Colic lymph node (tissue), 1 donor: ENCODE measurements around a stretch of chr12.

DNA sequence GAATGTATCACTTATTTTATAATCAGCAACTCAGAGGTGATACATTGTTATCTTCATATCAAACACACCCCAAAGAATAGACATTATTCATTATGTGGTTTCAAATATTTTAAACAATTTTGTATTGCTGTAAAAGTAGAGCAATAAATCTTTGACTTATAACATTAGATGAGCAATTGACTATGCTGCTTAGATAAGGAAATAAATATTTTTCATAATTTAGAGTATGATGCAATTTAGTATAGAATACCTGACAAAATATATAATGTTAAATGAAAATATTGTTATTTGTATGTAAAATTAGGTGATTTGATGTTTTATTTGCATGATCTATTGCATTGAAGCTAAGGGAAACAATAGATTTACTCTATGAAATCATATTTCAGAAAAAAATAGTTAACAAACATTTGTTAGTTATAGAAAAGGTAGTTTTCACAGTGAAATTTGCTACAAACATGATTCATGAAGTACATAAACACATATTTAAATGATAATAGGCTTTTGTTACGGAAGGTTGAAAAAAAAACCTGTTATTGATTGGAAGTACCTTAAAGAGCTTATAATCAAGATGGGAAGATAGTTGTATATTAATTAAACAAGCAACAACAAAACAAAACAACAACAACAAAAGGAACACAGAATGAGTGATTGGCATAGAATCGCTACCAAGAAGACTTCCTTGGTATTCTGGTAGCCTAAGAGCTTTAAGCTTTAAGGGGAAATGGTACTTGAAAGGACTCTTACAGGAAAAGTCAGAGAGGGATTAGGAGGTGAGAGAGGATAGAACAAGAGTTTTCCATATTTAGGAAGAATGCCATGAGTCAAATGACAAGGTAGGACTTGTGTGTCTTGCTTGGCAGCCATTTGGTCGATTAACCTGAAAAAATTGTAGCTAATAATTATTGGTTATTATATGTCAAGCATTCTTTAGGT, 14.8 kb downstream of the PDZRN4 start:
- PRO-cap = no peak

DNA sequence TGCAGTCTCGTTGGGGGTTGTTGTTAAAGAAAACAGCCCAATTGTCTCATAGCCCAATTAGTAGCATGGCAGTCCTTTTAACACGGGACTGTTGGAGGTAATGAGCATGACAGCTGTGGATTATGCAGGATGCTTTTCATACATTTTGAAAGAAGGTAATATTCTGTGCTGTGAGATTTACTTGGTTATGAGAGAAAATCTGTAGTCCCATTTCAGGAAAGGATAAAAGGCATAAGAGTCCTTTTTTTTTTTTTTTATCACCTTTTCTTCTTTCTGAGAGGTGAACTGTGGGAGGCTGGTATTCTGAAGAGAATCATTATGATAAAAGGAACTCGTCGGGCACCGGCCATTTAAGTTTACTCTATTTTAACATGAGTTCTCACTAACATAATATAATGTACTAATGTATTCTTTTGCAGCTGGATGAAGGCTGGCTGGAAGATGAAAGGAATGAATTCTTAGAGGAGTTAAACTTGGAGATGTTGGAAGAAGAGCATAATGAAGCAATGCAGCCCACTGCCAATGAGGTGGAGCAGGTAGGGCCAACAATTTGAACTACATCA, 379.3 kb downstream of the PDZRN4 start:
- PRO-cap = no peak

DNA sequence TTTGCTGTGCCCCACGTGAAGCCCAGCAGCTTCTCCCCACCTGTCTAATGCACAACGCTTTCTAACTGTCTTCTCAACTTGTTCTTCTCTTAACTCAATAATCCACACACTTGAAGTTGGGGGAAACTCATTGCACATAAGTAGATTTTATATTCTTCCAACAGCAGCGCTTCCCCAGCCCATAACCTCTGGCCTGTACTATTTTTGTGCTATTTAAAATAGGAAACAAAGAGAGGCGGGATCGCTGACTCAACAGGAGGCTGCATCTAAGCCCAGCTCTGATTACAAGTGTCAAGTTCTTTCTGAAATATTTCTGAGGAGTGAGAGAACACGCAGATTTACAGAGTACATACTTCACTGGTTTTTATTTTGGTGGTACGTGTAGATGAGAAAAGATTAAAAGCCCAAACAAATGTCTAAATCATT, 226.6 kb downstream of the GXYLT1 start:
- PRO-cap = no peak

GRCh38 chr12:42235469-42236052, 2.5 kb downstream of the YAF2 start:
- PRO-cap = no peak

GRCh38 chr12:42734443-42734780, 144.9 kb upstream of the PRICKLE1 start:
- PRO-cap = no peak

- PRO-cap = no peak
These were observed 279.7 kb downstream of the ADAMTS20 start for GRCh38 chr12:43272258-43272819.

DNA sequence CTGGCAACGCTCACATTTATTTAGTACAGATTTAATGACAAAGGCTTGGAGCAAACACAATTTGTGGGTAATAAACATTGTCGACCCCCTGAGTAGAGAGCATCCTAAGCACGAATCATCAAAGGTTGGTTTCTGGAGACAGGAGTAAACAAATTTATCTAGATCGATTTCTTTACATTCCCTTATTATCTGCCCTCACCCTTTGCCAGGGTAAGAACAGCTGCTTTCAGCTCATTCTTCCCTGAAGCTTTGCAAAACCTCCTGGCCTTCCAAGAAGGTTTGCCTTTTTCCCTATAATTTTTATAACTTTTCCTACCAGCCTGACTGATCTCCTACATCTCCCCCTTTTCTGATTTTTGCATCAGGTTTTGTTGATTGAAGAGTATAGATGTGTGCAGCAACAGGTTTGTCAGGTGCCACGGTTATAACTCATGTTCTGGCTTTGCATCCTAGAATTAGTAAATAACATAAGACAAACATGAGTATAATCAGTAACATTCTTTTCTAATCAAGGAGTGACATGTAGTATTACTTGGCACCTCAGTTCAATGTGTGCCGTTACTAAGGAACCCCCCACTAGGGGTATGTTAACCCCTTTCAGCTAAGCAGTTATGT, 140.6 kb downstream of the TMEM117 start:
- PRO-cap = no peak

- PRO-cap = no peak
These were observed 74.2 kb downstream of the ANO6 start for GRCh38 chr12:45289956-45290706.

GRCh38 chr12:45725583-45726377, 3.7 kb upstream of the ARID2 start:
- PRO-cap = unidirectional peak, plus-strand start at chr12:45726124

DNA sequence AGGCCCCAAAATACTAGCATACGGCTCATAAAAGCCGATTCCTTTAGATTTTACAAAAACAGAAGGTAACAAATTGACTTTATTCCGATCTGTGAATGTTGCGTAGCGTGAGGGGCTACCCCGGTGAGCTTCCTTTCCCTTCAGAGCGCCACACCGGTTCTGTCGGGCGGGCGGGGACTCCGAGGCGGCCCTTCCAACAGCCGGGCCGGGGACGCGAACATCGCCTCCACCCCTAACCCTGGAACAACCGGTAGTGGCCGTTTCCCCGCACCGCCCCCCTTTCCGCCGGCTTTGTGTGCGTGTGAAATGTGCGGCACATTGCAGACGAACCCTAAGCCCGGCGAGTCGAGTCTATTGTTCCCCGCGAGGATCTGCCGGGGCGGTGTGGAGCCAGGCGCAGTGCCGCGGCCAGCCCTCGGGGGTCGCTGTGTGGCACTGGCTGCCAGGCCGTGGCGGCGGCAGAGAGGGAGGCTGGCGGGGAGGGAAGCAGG, 857 bp upstream of the ARID2 start:
- PRO-cap = bidirectional peak, plus-strand start at position 82 of the sequence, minus-strand start at position 161 of the sequence; bidirectional peak, plus-strand start at position 461 of the sequence, minus-strand start at position 373 of the sequence

GRCh38 chr12:45988268-45988656, 2.1 kb downstream of the SCAF11 start:
- PRO-cap = no peak

DNA sequence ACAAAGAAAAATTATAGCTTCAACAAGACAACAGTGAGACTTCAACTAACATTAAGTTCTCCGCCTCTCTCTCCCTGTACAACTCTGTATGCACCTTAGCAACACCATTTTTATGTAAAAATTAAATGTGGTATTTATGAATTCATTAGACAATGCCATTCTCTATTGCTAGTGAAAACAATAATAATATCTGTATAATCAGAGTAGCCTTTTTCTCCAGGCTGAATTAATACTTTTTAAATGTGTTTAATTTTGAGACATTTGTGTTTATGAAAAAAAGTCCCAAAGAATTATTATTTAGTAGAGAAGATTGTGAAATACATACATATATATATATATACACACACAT, 68.8 kb downstream of the SLC38A1 start:
- PRO-cap = no peak

DNA sequence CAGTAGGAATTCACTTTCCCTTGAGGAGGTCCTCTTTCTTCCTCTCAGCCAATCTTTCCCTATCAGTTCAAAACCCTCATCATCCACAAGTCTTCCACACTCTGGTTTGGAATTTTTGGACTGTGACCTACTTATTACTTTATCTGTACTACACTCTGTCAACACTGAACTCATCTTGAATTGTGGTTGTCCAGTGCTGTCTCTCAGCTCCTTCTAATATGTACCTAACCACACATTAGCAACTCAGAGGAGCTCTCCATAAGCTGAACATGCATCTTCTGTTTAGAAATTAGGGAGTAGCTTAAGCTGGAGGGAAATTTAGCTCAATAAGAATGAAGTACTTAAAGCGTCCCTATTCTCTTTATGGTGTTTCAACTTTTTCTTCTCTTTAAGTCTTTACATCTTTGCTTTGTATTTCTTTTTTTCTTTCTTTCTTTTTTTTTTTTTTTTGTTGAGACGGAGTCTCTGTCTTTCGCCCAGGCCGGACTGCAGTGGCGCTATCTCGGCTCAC, 34.8 kb downstream of the SLC38A1 start:
- PRO-cap = no peak

GRCh38 chr12:46264610-46265264, 4.1 kb downstream of the SLC38A1 start:
- PRO-cap = no peak

DNA sequence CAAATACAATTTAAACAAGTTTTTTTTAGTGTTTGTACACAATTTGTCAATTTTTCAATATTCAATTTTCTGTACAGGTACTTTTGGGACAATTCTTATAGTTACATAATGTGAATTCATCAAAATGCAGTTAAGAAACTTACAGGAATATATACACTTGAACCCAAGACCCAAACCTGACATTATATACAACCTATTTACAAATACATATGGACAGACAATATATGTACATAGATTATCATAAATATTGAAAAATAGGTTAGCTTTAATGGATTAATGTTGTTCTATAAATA, 14.1 kb downstream of the SLC38A2 start:
- PRO-cap = no peak

DNA sequence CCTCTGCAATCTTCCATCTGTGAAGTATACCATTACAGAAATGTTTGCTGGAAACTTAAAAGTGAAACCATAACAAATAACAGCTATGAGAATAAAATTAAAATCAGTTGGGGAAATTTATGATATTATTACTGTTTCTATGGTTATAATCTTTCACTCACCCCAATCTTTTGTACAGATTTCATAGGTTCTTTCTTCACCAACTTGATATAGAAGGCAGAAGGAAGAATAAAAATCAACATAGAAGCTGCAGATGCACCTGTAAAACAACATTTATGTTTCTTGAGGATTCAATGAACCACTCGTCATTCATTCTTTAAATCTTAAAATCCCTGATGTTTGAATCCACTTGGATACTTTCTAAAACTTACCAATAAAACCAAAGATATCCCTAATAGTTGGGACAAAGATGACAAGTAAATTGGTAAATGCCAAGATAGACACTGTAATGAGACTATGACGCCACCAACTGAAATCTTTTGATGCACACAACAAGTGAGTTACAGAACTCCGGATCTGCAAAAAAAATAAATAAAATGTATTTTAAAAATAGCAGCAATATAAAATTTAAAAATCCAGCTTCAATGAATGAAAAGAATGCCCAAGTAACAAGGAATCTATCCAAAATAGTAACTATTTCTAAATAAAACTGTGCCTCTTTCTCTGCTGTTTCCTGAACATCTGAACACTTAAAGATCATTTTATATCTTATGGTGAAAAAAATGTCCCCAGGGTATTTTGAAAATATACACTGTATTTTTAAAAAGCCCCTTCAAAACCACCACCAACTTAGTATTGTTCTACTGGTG, 10.2 kb downstream of the SLC38A2 start:
- PRO-cap = no peak

DNA sequence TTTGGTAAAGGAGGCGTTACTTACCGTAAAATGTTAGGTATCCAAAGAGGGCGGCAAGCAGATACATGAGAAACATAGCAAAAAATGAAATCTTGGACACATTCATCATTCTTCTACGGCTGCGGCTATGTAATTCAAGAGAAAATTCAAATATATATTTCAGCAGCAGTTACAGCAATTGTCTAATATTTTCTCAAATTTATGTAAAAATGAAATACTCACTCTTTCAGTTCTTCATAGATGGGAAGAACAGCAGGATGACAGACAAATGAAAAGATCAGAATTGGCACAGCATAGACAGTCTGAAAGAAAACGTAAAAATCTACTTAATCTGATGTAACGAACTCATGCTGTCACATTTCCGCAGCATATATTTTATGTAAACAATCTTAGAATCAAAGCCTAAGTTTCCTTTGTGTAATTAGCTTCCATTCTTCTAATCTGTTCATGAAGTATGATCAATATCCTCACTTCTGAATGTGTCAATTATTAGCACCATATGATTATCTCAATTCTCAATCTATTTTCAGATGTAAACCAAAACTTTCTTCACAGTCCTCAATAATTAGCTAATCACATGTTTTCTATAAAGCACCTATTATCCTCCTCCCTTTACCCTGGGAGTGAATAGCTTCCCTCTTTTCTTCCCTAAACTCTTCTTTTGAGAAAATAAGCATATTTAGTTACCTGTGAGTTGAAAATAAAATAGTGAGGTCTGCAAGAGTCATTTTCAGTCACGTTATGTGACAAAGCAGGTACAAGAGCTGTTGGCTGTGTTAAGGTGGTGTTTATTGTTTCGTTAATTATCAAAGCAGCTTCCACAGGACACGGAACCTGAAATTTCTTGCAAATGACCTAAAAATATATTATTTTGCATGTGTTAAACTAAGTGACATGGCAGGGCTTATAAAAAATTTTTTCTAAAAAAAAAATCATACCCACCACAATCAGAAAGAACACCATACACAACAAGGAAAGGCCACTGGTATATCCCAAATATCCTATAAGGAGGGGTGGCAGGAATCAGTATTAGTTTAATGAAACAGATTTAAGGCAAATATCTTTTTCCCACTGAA, 8.5 kb downstream of the SLC38A2 start:
- PRO-cap = no peak

GRCh38 chr12:46366770-46367258, 5.8 kb downstream of the SLC38A2 start:
- PRO-cap = no peak

GRCh38 chr12:46367676-46368027, 4.9 kb downstream of the SLC38A2 start:
- PRO-cap = no peak

GRCh38 chr12:46370149-46370719, 2.3 kb downstream of the SLC38A2 start:
- PRO-cap = no peak